Neural progenitor cell (in vitro differentiated cells): ENCODE measurements around the gene MSS51.

- RAMPAGE, long total RNA, result no peak
Observed at GRCh38 chr10:73433410-73434130, at the start of gene MSS51. Gene MSS51, minus strand, starts transcription at chr10:73433561.

DNA sequence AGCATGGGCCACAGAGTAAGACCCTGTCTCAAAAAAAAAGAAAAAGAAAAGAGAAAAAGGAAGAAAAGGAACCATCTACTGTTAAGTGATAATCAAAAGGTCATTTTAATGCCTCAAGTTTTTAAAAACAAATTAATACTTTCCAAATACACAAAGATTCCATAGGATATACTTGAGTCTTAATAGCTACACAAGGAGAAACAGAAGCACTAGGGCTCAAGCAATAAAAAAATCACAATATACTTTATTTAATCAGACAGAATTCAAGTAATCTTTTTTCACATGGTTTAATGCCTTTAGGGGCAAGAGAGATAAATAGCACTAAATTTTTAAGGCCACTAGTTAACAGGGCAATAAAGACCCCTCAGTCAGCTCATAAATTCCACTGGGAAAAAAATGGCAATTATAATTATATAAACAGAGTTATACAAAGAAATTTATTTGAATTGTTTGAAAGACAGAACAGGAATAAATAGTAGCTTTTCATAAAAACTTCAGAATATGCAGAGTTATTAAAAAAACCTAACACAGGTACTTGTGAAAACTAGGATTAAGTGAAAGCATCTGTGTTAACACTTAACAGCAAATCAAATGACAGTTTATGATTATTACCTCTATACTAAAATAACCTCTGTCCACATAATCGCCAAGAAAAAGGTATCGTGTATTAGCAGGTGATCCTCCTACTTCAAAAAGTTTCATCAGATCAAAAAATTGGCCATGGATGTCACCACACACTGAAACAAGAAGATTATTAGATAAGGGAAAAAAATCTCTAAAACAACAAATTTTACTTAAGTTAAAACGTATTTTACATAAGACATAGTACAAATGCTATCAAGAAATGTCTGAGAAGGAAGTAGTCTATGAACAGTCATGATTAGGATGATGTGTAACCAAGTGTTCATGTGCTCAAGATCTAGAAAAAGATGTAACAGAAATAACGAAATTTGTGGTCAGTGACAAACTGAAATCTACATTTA lies 17.6 kb downstream of the PPP3CB start:
- RAMPAGE, long total RNA, result no peak

DNA sequence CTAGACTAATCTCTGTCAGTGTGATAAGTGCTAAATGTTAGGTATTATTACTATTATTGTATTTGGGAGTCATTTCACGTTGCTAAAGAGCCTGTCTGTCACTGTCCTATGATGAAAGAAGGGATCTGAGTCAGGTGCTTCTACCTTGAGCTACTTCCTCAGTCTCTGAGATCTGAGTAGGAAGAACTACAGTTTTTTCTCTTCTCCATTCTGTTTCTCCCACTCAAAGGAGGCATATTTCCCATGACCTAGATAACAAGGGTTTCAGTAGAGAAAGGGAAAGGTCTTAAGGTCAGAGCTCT lies 38.4 kb downstream of the USP54 start:
- RAMPAGE, long total RNA, result no peak

- RAMPAGE, long total RNA, result no peak
Observed at GRCh38 chr10:73772775-73773289, 756 bp downstream of the FUT11 start.

DNA sequence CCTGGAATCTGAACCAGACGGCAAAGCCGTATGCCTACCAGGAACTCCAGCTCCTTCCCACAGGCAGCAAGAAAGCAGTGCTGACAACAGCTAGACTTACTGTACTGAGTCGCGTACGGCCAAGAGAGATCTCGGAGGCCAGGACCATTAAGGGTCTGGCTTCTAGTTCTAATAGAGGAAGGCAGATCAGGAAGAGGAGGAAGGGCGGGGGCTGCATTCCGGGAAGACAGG lies 25.7 kb downstream of the CAMK2G start:
- RAMPAGE, long total RNA, result no peak

DNA sequence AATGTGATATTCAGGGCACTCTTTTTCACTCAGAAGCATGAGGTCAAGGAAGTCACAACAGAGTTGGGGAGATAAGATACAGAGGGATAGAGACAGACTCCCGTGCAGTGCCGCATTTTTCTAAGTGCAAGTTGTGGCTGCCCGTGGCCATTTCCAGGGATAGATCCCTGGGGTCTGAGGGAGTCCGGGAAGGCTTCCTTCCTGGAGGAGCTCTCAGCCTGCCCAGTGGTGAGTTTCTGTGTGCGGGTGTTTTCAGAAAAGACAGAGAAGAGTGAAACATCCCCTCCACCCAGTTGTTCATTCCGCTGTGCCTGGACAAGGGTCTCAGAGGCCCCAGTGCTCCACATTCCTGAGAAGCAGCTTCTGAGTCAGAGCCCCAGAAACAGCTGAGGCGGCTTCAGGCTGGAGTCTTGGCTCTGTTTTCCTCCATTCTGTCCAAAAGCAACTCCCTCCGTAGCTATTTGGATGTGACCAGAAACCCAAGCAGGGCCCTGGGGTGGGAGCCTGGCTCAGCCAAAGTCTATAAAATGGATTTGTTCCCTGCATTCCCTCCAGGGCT lies 12.8 kb upstream of the CAMK2G start:
- RAMPAGE, long total RNA, result no peak

DNA sequence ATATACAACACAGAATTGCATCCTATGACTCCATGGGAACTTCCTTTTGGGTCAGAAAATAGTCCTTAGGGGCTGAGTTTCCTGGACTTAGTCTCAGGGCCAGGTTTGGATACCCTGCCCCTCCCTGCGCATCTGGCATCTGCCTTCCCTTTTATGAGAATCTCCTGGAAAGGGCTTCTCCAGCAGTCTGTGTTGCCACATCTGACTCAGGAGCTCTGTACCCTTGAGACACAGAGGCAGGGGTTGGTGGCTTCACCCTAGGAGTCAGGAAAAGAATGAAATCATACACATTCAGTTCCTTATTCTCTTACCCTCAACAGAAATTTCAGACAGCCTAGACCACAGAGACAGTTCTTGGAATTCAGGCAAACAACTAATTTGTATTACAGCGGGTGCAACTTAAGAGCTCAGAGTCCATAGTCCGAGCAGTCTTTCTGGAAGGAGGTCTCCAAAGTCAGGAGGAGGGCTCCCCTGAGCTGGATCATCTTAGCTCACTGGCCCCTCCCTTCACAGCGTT lies 3.1 kb upstream of the PLAU start:
- RAMPAGE, long total RNA, result no peak

- RAMPAGE, long total RNA, result no peak
Observed at GRCh38 chr10:73920043-73920545, 9.2 kb downstream of the PLAU start.

- RAMPAGE, long total RNA, result no peak
Observed at GRCh38 chr10:73949072-73949467, 38.1 kb downstream of the PLAU start.

GRCh38 chr10:74008238-74009304 lies 10.7 kb downstream of the VCL start:
- RAMPAGE, long total RNA, result no peak

- RAMPAGE, long total RNA, result no peak
Observed at GRCh38 chr10:74070497-74070886, 72.6 kb downstream of the VCL start.

GRCh38 chr10:74153154-74153555 lies 2.1 kb downstream of the ADK start:
- RAMPAGE, long total RNA, result no peak

DNA sequence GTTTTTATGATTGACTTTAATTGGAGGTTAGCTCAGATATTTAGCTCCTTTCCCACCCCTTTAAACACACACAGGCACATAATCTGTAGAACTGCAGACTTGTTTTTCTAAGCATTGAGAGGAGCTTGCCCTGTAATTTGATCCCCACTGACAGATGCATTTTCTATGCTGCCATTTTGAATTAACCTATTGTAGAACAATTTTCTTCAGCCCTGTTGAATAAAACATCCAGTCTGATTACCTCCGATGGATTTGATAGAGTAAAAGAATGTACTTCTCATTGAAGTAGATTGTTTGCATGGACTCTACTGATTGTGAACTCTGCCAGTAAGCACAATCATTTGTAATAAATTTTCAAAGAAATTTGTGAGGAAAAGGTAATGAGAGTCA lies 267.6 kb downstream of the ADK start:
- RAMPAGE, long total RNA, result no peak

- RAMPAGE, long total RNA, result no peak
Observed at GRCh38 chr10:74738888-74739491, 87.4 kb upstream of the KAT6B start.

DNA sequence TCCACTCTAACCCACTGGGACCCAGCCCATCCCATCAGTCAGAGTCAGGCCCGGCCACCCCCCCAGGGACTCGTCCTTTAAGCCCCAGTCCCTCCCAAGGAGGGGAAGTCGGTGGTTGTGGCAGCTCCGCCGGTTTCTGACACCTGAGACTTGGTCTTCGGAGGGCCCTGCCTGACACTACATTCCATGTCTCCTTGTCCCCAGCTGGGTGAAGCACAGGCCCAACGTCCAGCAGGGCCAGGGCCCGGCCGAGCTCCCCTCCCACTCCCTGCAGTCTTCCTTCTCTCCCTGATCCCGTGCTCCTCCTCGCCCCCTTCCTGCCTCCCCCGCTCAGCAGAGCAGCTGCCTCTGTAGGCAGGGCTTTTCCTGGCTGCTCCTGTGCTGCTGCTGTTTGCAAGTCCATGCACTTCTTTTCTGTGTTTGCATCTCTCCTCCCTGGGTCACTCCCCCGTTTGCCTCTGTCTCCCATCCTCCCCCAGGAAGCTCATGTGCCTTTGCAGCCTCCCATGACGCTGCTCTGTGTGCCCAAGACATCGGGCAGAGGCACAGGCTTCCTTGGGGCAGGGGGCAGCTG lies 1.1 kb upstream of the DUSP13 start:
- RAMPAGE, long total RNA, result no peak

DNA sequence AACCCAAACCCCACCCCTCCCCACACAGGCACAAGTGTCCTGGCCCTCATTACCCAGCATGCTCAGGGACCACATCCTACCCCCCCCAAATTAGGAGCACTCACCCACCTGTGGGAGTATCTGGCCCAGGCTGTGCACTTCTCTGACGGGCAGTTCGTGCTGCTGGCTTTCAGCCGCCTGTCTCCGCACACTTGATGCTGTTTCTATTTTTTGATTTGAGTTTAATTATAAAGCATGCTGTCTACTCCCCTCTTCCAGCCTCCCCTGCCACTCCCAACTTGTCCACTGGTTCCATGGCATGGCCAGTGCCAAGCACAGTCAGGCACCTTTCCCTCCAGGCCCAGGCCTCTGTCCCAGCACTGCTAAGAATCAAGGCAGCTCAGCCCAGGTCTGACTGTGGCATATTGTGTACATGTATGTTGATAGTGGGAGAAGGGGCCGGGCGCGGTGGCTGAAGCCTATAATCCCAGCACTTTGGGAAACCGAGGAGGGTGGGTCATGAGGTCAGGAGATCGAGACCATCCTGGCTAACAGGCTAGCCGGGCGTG lies 2.5 kb upstream of the DUSP13 start:
- RAMPAGE, long total RNA, result no peak

DNA sequence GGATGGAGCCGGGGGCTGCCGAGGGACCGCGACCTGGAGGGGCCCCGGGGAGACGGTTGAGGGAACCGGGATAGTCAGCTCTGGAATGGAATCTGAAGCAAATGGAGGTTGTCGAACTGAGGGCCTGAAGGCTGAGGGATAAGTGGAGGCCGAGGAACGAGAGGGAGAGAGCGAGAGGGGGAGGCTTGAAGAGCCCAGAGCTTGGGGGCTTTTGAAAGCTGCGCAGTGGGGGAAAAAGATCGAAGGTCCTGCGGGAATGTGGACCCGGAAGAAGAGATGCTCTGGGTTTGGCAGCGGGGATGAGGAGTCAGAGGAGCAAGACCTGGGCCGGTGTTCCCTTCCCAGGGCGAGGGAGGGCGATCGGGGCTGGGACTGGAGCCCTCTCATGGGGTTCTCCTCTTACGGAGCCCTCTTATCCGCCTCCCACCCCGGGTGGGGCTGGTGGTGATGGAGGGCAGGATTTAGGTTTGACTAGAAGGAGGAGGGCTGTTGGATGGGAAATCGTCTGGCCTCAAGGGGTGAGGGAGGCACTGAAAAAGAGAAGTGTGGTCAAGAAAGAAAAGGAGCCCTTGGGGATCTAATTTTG lies 432 bp downstream of the SAMD8 start:
- RAMPAGE, long total RNA, result no peak

DNA sequence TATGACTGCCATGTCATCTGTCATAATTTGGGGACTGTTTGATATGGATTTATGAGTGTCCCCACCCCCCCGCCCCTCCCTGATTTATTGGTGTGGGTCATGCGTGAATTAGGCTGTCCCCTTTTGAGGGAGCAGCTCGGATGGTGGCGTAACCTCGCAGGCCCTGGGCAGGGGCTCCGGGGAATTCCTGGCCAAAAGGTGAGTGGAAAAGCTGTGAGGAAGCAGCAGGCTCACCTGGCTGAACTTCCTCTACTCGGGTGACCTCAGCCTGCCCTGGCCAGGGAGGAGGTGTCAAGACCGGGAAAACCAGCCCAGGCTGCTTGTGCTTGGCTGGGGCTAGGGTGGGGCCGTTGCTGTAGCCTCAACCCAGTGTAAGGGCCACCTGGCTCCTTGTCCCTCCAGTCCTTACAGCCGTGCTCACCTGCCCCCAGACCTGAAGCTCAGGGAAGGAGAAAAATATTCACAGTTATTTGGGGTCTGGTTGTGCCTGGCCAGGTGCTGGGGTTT lies 26.9 kb upstream of the COMTD1 start:
- RAMPAGE, long total RNA, result no peak

- RAMPAGE, long total RNA, result no peak
Observed at GRCh38 chr10:75283720-75284407, 48.1 kb upstream of the COMTD1 start.

- RAMPAGE, long total RNA, result no peak
Observed at GRCh38 chr10:75375895-75376353, 25.6 kb downstream of the ZNF503 start.